IMR-90 (cell line): ENCODE measurements around a stretch of chr7.

DNA sequence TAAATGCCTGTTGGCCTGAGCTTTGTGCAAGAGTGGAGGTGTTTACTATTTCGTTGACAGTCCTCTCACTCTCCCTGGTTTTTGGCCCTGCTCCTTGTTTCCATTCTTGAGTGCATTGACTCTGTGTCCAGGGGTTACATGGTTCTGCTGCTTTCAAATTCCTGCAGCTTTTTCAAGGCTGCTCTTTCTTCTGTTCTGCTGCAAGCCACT, 59.7 kb upstream of the TBX20 start:
- RRBS = no CpG with 5 or more reads among the region's 1 CpG
CAGE:
- cytosol, long polyA plus RNA = no peak
- long polyA plus RNA = no peak
- nucleus, long polyA plus RNA = no peak

- RRBS = no CpG with 5 or more reads among the region's 5 CpGs
CAGE:
- cytosol, long polyA plus RNA = no peak
- long polyA plus RNA = no peak
- nucleus, long polyA plus RNA = no peak
Observed at GRCh38 chr7:35339641-35339840, 85.6 kb upstream of the TBX20 start.

DNA sequence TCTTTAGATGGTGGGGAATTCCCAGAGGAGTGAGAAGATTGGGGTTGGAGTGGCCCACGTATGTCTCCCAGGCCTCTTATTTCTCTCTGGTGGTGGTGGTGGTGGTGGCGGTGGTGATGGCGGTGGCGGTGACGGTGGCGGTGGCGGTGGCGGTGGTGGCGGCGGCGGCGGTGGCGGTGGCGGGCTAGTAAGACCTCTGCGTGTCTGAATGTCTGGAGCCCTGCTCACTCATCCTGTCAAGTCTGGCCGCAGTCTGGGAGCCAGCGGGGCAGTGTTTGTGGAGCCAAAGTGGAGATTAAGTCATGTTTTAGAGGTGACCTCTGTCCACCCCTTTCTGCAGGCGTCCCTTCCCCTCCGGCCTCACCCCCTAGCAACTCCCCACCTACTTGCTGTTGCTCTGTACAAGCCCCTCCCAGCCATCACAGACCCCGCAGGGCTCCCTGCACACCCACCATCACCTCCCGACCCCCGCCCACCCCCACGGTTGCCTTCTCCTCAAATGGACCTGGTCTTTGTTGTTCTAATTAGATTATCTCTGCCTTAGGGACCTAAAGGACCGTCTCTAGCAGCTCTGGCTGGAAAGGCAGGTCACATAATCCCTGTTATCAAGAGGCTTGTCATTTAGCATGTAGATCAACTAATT, 165.0 kb upstream of the TBX20 start:
- RRBS = no CpG with 5 or more reads among the region's 24 CpGs
CAGE:
- cytosol, long polyA plus RNA = no peak
- long polyA plus RNA = no peak
- nucleus, long polyA plus RNA = no peak

DNA sequence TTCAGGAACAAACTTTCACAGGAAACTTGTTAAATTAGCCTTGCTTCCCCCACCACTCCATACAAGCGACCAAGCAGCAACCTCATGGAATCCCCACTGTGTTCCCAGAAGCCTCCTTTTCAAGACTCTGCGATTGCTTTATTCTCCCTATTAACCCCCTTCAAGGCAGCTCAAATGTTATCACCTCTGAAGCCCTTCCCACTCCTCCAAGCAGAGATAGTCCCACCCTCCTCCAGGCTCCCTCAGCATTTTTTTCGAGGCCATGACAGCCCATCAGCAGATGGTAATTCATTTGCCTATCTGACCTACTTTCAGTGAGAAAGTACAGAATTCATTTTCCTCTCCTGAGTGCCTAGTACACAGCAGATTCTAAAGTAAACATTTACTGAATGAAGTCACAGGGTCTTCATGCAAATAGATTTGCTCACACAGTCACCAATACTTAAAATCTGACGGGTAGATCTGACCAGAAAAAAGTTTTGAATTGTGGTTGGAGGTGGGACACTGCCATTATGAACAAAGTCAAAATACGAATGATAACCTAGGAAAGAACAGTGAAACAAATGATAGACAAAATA, 47.7 kb downstream of the HERPUD2 start:
- RRBS = no CpG with 5 or more reads among the region's 5 CpGs
CAGE:
- cytosol, long polyA plus RNA = no peak
- long polyA plus RNA = no peak
- nucleus, long polyA plus RNA = no peak

- RRBS = no CpG with 5 or more reads among the region's 2 CpGs
CAGE:
- cytosol, long polyA plus RNA = no peak
- long polyA plus RNA = no peak
- nucleus, long polyA plus RNA = no peak
Observed at GRCh38 chr7:35727597-35728165, 32.7 kb upstream of the HERPUD2 start.

- RRBS = no CpG with 5 or more reads among the region's 2 CpGs
CAGE:
- cytosol, long polyA plus RNA = no peak
- long polyA plus RNA = no peak
- nucleus, long polyA plus RNA = no peak
Observed at GRCh38 chr7:35883646-35884029, 82.8 kb downstream of the SEPTIN7 start.

GRCh38 chr7:36036499-36037037, 116.5 kb upstream of the EEPD1 start:
- RRBS = no CpG with 5 or more reads among the region's 4 CpGs
CAGE:
- cytosol, long polyA plus RNA = no peak
- long polyA plus RNA = no peak
- nucleus, long polyA plus RNA = no peak

DNA sequence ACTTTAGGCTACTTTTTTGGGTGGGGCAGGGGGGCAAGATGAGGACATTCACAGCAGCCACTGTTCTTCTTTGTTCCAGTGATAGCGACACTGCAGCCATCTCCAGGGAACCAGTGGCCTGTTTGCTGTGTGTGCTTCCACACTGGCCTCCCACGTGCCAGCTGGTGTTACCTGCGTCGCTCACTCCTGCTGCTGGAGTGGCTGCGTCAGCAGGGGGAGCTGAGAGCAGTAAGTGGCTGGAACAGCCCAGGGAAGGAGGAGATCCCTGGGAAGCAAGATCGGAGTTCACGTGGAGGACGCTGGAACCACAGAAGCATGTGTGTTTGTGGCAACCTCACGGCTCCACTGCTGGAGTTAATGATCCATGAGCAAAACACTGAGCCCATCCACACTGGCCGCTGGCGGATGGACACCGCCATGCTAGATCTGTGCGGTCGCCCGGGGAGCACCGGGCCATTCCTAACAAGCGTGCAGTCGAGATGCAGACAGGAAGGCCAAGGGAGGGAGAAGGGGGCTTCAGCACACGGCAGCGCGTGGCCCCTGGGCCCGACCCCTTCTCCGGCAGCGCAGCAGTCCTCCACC, 68.6 kb upstream of the EEPD1 start:
- RRBS = 90% methylated on average over 7 of the region's 24 CpGs
CAGE:
- cytosol, long polyA plus RNA = no peak
- long polyA plus RNA = no peak
- nucleus, long polyA plus RNA = no peak

GRCh38 chr7:36116086-36116443, 37.0 kb upstream of the EEPD1 start:
- RRBS = 15% methylated on average over 2 of the region's 6 CpGs
CAGE:
- cytosol, long polyA plus RNA = no peak
- long polyA plus RNA = no peak
- nucleus, long polyA plus RNA = no peak

- RRBS = no CpG with 5 or more reads among the region's 9 CpGs
CAGE:
- cytosol, long polyA plus RNA = no peak
- long polyA plus RNA = no peak
- nucleus, long polyA plus RNA = no peak
Observed at GRCh38 chr7:36192036-36192661, 39.1 kb downstream of the EEPD1 start.

DNA sequence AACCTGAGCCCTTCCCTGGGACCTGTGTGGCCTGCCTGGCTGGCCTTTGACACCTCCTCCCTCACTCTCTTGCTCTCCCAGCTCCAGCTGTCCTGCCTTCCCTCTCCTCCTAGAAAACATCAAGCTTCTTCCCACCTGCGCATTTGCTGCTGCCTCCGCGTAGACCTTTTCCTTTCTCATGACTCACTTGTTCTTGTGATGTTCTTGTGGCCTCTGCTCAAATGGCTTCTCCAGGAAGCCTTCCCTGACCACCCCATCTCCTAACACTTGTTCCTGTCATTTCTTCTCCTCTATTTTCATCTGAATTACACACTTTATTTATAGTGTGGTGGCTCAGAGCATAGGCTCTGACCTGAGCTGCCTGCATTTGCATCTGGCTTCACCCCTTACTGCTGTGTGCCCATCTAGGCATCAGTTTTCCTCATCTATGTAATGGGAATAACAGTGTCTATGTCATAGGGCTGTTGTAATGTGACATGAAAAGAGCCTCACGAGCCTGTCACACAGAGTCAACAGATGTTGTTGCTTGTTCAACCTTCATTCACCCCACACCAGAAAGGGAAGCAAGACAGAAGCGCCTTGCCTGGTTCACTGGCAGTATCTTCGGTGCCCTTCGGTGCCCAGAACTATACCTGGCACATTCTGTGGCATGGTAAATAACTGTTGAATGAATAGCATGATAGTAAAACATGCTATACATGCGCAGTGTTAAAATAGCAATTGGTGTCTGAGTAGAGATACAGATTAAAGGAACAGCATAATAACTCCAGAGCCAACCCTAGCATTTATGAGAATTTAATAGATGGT, 57.7 kb downstream of the EEPD1 start:
- RRBS = no CpG with 5 or more reads among the region's 8 CpGs
CAGE:
- cytosol, long polyA plus RNA = no peak
- long polyA plus RNA = no peak
- nucleus, long polyA plus RNA = no peak

DNA sequence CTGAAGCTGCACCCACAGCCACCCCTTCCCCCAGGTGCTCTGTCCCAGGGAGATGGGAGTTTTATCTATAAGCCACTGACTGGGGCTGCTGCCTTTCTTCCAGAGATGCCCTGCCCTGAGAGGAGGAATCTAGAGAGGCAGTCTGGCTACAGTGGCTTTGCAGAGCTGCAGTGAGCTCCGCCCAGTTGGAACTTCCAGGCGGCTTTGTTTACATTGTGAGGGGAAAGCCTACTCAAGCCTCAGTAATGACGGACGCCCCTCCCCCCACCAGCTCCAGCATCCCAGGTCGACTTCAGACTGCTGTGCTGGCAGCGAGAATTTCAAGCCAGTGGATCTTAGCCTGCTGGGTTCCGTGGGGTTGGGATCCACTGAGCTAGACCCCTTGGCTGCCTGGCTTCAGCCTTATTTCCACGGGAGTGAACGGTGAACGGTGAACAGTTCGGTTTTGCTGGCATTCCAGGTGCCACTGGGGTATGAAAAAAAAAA, 105.4 kb downstream of the EEPD1 start:
- RRBS = no CpG with 5 or more reads among the region's 11 CpGs
CAGE:
- cytosol, long polyA plus RNA = no peak
- long polyA plus RNA = no peak
- nucleus, long polyA plus RNA = no peak

- RRBS = no CpG with 5 or more reads among the region's 20 CpGs
CAGE:
- cytosol, long polyA plus RNA = no peak
- long polyA plus RNA = no peak
- nucleus, long polyA plus RNA = no peak
Observed at GRCh38 chr7:36291350-36292545, 75.3 kb downstream of the MATCAP2 start.

- RRBS = no CpG with 5 or more reads among the region's 4 CpGs
CAGE:
- cytosol, long polyA plus RNA = no peak
- long polyA plus RNA = no peak
- nucleus, long polyA plus RNA = no peak
Observed at GRCh38 chr7:36506801-36507089, 117.1 kb downstream of the ANLN start.

DNA sequence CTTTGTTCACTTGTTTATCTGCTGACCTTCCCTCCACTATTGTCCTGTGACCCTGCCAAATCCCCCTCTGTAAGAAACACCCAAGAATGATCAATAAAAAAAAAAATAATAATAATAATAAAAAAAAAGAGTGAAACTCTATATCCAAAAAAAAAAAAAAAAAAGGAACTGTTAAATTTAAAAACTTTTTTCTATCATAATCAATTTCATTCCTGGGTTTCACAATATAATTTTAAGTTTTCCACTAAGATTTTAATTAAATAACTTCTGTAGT, 155.1 kb downstream of the ELMO1 start:
CAGE:
- cytosol, long polyA plus RNA = no peak
- long polyA plus RNA = no peak
- nucleus, long polyA plus RNA = no peak

DNA sequence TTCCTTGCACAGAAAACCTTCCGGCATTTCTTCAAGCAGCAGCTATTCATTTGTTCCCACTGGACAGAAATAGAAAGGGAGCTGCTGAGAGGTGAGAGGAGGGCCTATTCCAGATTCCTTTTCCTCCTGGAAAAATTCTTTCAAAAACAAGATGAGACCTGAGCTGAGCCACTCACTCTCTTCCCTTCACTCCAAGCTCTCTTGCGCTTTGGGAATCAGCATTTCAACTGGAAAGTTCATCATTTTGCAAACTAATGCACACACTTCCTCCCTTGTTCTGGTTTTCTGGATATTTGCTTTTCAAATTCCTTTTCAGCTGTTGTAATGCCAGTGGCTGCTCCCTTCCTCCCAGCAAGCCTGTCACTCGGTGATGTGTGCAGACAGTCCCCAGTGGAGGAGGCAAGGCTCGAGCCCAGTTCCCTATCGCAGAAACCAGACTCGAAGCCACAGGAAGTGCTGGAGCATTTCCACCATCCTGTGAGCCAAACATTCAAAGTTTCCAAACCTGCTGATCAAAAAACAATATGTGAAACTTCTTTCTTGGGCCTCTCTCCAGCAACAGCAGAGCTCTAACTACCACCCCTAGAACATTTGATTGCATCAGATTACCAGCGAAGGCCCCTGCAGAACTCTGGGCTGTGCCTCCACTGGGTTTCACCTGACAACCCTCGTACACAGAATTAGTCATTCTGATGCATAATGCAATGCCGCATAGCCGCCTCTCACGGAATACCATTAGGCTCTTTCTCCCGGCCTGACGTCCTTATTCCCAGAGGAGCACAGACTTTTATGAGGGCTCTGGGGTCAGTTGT, 94.1 kb downstream of the ELMO1 start:
- RRBS = no CpG with 5 or more reads among the region's 13 CpGs
CAGE:
- cytosol, long polyA plus RNA = no peak
- long polyA plus RNA = no peak
- nucleus, long polyA plus RNA = no peak

DNA sequence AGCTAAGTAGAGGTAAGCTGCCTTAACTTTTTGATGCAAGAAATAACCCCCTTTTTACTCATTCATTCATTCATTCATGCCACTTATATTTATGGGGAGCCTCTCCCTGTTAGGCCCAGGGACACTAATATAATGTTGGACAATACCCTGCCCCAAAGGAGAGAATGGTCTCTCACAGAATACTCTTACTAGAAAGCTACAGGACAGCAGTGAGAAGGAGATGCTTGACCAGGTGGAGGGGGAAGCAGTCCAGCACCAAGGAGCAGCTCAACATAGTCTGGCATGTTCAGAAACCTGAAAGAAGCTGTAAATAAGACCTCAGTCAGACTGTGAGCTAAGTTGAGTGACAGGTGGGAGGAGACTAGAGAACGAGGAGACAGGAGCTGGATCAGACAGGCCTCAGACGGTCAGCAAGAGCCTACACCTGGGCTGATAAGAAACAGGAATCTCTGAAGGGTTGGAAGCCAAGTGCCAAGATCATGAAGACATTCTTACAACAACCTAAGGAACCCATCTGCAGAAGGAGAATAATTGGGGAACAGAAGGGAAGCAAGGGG, 54.6 kb downstream of the ELMO1 start:
- RRBS = no CpG with 5 or more reads among the region's 2 CpGs
CAGE:
- cytosol, long polyA plus RNA = no peak
- long polyA plus RNA = no peak
- nucleus, long polyA plus RNA = no peak

- RRBS = no CpG with 5 or more reads among the region's 8 CpGs
CAGE:
- cytosol, long polyA plus RNA = no peak
- long polyA plus RNA = no peak
- nucleus, long polyA plus RNA = no peak
Observed at GRCh38 chr7:37444846-37445784, 3.5 kb downstream of the ELMO1 start.

- RRBS = no CpG with 5 or more reads among the region's 9 CpGs
CAGE:
- cytosol, long polyA plus RNA = no peak
- long polyA plus RNA = no peak
- nucleus, long polyA plus RNA = no peak
Observed at GRCh38 chr7:37480511-37481176, 32.0 kb upstream of the ELMO1 start.

DNA sequence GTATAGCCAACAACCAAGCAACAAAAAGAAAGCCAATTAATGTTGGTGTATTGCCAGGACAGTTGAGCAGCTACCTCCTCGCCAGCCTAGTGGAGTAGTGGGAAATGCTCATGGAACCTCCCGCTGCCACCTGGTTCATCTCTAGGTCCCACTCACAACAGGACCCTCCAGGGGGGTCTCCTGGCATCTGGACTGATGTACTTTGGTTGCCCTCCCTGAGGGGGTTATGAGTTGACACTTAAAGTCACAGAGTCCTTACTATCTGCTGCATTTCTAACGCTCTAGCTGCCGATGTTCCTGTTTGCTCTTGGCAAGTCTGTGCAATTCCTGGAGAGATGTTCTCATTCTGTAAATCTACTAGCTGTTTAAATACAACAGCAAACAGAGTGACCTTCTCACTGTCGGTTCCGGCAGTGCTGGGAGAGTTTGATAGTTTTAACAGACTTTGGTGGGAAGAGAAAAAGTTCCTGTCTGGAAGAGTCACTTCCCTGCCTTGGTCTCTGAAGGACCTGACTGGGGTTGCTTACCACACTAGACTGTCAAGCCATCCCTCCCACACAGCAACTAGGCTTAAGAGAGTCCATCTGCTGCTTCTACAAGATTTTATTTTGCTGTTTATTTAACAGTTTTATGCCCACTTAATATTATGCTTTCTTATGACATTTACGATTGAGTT, 63.2 kb upstream of the ELMO1 start:
- RRBS = no CpG with 5 or more reads among the region's 7 CpGs
CAGE:
- cytosol, long polyA plus RNA = no peak
- long polyA plus RNA = no peak
- nucleus, long polyA plus RNA = no peak